Mesangial cell (primary cell): ENCODE data around the genes GABRA5 and GOLGA6L25.

GRCh38 chr15:25051416-25051615 lies 96.5 kb downstream of the SNRPN start:
- RAMPAGE, long total RNA, result no peak

GRCh38 chr15:25070234-25070729 lies 115.5 kb downstream of the SNRPN start:
- RAMPAGE, long total RNA, result no peak

GRCh38 chr15:25331594-25332869 lies 106.8 kb downstream of the UBE3A start:
- RAMPAGE, long total RNA, result no peak

- RAMPAGE, long total RNA, result no peak
Measured at GRCh38 chr15:25370380-25370971, 68.3 kb downstream of the UBE3A start.

DNA sequence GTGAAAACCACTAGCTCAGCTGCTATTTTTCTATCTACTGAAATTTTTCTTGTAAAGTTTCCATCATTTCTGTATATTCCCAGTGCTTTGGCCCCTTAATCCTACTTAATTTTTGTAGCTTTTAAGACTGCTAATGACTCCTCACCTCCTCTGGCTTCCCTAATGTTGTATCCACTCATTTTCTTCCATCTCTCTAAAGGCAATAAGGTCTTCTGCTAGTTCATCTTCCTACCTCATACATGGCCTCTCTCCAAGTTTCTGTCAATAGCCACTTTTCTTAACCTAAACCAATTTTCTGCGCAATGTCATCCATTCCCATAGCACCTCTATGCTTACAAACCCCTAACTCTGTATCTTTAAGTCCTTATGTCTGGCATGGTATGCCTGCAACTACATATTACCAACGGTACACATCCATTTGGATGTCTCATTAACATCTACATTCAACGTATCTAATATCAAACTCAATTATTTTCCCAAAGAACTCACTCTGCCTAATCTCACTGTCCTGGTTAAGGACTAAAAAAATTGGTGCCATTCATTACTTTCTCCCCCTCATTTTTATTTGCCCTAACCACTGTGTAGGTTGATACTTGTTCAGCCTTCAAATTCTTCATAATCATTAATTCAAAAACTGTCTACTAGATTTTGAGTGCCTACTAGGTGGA lies 25.0 kb downstream of the UBE3A start:
- RAMPAGE, long total RNA, result no peak

- RAMPAGE, long total RNA, result no peak
Measured at GRCh38 chr15:25415170-25415704, 23.6 kb downstream of the UBE3A start.

DNA sequence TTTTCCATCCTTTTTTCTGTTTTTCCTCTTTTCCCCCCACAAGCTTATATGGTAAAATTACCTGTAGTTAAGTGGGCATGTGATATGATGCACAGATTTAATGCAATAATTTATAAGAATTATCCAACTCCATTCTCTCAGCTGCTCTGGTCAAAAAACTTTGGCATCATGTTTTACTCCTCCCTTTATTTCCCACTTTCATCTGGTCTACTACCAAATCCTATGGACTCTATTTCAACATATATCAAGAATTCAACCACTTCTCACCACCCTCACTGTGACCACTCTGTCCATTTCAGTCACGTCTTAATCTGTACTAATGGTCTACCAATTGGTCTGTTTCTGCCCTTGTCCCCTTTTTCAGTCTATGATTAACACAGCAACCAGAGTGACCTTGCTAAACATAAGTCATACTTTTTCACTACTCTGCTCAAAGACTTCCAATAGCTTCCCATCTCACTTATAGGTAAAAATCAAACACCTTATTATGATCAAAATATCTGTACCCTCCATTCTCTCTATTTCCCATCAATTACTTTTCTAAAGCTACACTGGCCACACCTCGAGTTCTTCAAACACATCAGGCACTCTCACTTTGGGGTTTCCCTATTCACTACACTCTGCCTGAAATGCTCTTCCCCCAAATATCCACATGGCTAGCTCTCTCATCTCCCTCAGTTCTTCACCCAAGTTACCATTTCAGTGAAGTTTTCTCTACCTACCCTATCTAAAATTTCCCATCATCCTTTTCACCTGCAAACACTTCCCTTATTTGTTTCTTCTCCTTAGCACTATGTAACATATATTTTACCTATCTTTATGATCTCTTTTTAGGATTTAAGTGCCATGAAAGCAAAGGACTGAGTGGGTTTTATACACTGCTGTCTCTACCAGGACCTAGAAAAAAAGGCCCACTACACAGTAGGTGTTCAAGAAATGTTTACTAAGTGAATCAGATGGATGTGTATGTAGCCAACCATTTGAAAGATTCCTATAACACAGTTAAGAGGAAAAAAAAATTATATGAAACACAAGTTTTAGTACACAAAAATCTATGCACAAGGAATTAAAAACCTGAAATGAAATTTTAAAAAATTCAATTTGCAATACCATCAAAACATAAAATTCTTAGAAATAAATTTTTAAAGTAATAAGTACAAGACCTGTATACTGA lies 14.8 kb downstream of the UBE3A start:
- RAMPAGE, long total RNA, result no peak

DNA sequence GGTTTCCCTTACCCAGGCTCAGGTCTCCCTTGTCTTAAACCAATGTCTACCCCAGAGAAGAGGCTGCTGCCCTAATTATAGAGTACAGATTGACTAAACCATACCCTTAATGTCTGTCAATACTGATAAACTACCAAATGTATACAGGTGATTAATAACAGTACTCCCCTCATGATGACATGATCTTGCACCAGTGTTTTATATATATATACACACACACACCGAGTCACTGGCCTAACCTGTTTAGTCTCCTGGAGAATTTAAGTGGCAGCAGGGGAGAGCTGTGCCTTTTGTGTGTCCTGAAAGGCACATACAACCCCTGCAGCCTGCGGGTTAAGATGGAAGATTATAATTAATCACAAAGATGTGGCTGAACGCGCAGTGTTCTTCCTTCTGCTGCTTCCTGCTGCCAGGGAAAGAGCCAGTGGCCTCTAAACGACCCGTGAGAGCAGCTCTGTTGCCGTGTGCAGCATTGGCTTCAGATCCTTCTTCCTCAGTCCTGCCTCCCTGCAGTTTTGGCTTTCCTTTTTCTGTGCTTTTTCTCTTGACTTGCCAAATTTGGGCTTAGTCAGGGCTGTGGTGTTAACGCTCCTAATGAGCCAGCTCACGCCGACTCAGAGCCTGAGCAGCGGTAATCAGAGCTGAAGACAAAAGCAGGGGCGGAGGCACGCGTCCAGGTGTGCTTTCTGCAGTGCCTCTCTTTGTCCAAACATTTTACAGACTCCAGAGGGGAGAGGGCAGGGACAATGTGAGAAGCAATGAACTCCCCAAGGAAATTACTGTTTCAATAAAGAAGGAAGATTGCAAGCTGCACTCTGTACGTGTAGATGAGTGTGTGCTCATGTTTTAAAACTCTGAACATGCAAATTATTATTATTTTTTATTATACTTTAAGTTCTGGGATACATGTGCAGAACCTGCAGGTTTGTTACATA lies 42.6 kb upstream of the UBE3A start:
- RAMPAGE, long total RNA, result no peak

GRCh38 chr15:25684418-25684673 lies 178.8 kb downstream of the ATP10A start:
- RAMPAGE, long total RNA, result no peak

DNA sequence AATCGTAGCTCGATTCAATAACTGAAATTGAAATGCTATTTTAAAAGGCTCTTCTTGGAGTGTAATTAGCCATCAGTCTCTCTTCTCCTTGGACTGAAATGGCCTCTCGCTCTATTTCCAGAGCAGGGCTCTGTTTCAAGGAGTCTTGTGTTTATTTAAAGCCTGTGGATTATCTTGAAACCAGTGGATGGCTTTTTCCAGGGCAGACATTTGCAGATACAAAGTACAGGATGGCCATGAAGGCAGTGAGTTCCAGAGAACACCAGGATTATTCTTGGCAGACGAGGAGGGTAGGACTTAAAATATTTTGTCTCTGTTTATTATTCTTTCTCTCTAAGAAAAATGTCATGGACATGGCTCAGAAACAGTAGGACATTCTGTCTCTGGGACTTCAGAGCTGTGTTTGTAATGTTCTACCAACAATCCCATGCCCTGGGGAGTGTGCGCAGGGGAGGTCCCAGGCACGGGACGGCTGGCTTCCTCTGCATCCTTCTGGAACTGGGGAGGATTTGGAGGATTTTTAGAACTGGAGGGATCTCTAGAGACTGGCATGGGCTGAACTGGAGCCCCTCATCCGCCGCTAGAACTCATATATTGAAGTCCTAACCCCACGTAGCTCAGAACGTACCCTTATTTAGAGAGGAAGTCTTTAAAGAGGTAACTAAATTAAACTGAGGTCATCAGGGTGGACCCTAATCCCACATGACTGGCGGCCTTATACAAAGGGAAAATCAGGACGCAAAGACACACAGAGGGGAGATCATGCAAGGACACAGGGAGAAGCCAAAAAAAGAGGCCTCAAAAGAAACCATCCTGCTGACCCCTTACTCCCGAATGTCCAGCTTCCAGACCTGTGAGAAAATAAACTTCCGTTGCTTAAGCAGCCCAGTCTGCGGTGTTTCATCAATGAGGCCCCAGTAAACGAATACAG lies 125.8 kb downstream of the ATP10A start:
- RAMPAGE, long total RNA, result no peak

DNA sequence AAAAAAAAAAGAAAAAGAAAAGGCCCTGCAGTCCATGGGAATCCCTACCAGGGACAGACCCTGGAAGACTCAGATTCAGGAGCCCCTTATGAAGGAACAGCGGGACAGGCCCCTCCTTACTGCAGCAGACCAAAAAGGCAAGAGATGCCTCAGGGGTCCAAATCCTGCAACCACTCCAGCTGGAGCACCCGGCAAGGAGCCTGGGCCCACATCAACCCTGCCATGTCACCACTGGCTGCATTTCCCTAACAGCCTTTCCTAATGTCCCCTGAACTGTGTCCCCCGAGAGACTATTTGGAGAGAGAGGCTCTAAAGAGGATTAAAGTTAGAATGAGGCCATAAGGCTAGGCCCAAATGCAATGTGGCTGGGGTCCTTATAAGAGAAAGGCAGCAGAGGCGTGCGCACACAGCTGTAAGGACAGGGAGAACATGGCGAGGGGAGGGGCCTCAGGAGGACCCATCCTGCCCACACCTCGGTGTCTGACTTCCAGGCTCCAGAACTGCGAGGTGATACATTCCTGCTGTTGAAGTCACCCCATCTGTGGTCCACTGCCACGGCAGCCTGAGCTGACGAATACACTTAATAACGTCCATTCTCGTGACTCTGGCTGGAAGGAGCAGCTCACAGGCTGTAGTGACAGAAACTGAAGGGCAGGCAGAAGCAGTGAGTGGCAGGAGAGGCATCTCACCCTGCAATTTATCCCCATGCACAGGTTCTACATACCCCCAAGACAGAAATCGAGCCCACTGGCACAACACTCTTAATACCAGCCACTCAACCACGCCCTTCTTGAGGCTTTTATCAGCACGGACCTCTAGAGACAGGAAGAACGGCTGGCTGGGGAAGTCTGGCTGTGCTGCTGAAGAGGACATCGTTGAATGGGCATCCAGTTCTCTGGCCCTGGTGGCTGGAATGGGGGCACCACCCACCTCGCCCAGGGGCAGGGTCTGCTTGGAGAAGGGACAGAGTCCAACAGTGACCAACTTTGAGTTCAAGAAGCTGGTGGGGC lies 77.9 kb downstream of the ATP10A start:
- RAMPAGE, long total RNA, result no peak

GRCh38 chr15:25788261-25788464 lies 75.0 kb downstream of the ATP10A start:
- RAMPAGE, long total RNA, result no peak

GRCh38 chr15:25860720-25861746 lies 2.1 kb downstream of the ATP10A start:
- RAMPAGE, long total RNA, result no peak

GRCh38 chr15:26866303-26867756 lies at the start of gene GABRA5:
GABRA5 (plus strand) TSS chr15:26867062.
- RAMPAGE, long total RNA, result no peak

DNA sequence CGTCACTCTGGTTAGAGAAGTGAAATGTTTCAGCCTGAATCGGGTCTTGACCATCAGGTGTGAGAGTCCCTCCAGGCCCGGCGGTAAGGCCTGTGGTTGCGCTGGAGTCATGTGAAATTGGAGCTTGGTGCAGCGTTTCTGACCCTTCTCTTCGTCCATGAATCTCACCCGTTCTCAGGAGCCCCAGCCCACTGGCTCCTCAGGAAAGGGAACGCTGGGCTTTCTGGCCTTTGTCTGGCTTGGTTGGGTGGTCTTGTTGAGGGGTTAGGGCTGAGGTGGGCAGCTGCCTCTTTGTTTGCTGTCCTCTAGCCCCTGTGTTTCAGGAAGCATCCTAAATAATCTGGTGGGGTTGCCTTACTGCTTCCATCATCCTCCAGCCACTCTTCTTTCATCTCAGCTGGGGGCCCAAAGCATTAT lies 93.3 kb downstream of the GABRG3 start:
- RAMPAGE, long total RNA, result no peak

DNA sequence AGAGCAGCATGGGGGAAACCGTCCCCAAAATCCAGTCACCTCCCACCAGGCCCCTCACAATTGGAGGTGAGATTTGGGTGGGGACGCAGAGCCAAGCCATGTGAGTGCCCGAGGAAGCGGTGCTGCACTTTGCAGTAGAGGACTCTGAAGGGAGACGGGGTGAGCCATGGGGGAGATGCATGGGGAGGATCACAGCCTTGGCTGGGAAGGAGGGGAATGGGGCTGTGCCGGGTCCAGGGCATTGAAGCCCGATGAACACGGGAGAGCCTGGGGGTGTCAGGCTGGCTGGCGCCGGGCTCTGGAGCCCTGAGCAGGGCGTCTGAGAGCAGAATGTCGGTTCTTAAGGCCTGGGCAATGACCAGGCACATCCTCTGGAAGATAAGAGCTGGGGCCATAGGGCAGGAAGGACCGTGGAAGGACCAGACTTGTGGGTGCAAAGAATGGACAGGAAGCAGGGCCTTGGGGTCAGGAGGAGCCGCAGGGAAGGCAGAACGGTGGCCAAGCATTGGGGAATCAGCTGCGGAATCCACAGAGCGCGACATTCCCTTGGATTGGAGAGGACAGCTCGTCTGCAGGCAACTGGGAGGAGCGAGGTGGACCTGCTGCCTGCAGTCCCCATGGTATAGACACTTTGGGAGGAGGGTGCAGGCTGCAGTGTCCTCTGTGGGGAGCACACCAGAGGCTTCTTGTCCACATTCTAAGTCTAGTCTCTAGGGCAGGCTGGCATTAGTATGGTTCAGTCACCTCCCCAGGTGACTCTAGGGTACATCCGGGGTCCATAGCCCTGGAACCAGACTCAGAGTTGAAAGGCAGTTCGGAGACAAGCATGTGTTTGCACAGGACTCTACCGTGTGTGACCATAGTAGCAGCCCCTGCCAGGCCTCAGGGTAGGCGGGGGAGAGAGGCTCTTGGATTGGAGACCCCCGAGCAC lies 118.0 kb downstream of the GABRG3 start:
- RAMPAGE, long total RNA, result no peak

DNA sequence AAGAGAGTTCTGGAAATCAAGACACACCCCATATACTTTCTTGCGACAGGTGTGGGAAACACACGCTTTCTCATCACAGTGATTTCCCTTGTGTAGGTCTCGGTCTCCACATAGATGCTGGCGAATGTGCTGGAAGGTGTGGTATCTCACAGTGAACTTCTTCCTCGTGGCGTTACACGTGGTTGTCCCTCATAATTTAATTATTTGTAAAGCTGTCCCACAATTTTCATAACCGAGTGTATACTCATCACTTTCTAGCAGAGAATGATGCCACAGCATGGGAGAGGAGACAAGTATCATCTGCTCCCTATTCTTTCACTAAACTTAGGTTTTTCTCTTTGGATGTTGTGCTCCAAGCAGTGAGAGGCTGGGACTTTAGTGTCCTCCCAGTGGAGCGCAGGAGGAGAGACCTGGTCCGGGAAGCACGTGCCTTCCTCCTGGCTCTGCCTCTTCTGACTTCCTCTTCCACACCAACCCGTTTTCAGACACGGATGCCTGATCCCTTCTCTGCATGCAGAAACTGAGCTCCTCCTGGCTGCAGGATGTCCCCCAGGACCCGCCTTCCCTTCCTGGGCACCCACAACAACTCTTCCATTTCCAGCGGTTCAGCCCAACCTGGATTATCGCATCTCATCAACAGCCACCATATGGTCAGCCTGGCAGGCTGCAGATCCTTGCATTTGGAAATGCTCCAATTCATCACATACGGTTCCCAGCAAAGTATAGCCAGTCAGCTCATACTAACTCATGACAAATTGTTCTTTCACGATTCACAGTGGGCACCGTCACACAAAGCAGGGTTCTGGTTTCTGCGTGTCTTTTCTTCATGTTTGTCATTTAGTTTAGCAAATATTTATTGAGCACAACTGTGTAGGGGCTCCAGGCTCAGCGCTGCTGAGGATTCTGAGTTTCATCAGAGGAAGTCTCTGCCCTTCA lies 124.7 kb downstream of the GABRG3 start:
- RAMPAGE, long total RNA, result no peak

DNA sequence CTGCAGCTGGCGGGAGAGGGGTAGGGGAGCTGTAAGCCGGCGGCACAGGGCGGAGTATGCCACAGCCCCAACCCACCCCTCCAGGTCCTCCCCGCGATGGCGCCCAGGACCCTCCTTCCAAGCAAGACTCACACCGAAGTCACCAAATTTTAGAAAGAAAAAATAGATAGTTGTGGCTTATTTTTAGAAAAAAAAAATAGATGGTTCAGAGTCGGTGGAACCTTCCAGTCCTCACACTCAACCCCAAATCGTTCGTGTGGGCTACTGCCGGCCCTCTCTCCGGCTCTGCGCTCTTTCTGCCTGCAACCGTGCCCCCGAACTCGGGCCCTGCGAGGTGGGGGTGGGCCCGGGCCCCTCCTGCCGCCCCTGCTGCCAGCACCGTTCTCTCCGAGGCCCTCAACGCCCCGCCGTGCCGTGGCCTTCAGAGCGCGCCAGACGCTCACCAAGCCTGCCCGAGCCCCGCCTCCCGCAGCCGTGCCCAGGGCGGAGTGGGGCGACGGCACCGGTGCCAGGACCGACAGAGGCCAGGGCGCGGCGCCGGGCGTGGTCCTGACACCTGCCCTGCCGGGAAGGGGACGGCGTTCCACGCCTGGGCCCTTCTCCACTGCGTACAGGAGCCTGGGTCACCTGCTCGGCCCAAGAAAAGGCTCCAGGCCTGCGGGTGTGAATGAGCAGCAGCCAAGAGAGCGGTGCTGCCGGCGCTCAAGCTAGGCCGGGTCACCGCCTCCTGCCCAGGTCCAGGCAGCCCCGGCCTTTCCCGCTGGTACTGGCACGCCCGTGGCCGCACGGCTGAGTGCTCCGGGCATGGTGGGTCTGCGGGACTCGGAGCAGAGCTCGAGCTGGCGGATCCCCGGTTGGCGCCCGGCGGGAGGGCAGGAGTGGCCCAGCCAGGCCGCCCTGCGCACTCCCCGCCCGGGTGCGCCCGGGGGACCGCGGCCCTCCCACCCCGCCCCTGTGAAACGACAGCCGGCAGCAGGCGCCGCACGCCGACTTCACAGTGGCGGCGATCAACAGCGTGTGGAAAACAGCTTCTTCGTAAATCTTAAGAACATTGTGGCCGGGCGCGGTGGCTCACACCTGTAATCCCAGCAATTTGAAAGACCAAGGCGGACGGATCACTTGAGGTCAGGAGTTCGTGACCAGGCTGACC lies 4.4 kb downstream of the OCA2 start:
- RAMPAGE, long total RNA, result no peak

DNA sequence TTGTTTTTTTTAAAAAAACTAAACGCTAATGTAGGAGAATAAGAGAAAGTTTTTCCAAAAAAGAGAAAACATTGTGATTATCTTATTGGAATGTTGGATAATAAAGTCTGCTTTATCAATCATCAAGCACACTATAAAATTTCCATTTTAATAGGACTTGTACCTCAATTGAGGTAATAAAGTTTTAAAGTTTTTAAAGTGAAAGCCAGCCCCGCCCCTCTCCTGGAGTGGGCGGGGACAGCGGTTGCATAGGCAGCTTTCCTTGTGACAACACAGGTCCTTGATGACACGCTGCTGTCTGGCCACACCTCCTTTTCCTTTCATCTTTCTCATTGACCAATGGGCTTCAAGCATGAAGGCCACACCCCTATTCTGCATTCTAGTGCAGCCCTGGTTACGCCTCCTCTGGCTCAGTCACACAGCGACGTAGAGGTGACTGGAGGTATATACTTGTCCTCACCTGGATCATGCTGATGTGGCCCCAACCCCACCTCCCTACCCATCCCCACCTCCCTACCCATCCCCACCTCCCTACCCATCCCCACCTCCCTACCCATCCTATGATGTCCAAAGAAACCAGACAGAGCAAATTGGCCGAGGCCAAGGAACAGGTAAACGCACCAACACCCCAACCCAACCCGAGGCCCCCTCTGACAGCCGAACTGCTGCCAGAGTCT lies at the start of gene GOLGA6L25:
Gene GOLGA6L25 (plus strand): TSS at position 413 of the 677 bp plus-strand sequence.
- RAMPAGE, long total RNA, result no peak

GRCh38 chr15:28890794-28891379 lies 5.1 kb downstream of the APBA2 start:
- RAMPAGE, long total RNA, result no peak